Penis (tissue), 1 donor: ENCODE measurements around the genes BLTP2 and FLOT2.

GRCh38 chr17:27782831-27783448, 17.4 kb downstream of the NOS2 start:
- PRO-cap: no peak

- PRO-cap: no peak
These were observed 5.0 kb downstream of the LYRM9 start for GRCh38 chr17:27888192-27888583.

DNA sequence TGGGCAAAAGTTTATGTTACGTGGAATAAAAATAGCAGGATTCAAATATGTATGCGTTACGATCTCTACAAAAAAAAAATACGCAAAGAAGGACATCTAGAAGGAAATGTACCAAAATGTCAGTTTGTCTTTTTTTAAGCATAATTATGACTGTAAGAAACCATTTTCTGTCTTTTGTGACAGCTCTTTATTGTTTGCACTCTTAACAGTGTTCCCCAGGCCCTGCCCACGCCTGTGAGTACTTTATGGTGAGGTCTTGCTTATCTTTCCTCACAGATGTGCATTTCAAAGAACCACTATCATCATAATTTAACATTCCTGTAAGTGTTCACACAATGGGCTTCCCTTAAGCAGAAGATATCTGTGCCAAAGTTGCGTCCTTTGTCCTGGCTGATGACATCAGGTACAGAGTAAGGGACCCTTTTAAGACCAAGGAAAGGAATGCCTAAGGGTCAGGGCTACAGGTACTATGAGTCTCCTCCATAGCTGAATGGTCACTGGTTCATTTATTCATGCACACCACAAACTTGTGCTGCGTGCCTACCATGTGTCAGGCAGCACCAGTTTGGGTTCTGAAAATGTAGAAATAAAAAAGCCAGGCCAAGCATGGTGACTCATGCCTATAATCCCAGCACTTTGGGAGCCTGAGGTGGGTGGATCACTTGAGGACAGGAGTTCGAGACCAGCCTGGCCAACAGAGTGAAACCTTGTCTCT, 55.6 kb upstream of the NLK start:
- PRO-cap: no peak

DNA sequence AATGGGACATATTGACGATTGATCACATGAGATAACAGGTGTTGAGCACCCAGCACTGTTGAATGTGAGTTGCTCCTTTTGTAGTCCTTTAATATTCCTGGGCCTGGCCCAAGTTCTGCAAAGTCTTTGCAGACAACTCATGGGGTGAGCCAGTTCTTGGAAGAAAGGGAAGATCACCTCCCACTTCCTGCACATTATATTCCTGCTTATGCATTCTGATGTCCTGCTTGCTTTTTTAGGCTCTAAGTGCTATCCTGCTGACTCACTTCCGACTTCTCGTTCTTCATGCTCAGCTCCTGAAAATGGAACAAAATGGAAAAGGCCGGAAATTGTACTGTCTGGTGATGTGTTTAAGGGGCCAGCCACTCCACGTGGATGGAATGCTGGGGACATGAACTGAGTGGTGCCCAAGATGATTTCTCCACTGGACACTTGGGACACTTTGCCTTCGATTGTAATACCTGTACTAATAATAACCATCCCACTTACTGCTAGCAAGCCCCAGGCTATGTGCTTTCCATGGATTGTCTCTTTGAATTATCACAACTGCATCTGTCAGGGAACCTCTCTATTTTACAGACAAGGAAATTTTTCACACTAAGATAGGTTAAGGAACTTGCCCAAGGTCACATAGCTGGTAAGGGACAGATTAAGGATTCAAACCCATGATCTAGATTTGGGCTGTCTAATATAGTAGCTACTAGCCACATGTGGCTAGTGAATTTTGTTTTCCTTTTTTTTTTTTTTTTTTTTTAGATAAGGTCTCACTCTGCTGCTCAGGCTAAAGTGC, 8.1 kb upstream of the NLK start:
- PRO-cap: no peak

DNA sequence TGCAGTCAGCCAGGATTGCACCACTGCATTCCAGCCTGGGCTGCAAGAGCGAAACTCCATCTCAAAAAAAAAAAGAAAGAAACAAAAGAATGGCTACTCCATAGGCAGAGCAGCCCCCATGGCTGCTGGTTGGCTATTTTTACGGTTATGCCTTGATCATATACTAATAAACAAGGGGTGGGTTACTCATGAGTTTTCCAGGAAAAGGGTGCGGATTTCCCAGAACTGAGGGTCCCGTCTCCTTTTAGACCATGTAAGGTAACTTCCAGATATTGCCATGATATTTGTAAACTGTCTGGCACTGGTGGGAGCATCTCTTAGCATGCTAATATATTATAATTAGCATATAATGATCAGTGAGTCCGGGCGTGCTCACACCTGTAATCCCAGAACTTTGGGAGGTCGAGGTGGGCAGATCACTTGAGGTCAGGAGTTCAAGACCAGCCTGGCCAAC, 76.1 kb upstream of the TMEM97 start:
- PRO-cap: no peak

DNA sequence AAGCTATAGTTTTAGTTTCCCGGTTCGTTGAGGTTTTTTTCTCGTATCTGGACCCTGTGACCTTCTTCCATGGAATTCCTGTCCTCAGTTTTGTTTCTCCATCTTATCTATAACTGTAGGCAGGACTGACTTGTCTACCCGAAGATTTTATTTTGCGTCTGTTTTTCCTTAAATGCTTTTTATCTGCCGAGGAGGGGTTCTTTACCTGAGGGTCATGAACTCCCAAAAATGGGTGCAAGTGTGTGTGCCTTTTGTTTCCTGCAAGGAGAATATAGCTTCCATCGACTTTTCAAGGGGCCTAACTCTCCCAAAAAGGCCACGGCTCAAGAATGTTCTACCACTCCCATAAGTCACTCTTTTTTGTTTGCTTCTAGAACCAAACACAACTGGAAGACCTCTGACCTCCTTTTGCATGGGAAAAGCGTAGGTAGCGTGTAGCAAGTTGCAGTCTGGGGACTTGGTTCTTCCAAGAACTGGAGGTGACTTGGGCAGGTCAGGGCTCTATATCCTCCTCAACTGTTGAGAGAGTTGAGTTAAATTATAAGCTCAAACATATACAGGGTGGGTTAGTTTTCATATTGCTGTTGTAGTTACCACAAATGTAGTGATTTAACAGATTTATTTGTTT, 1.2 kb downstream of the TMEM97 start:
- PRO-cap: no peak

GRCh38 chr17:28338386-28339079, 3.0 kb downstream of the TNFAIP1 start:
- PRO-cap: no peak

DNA sequence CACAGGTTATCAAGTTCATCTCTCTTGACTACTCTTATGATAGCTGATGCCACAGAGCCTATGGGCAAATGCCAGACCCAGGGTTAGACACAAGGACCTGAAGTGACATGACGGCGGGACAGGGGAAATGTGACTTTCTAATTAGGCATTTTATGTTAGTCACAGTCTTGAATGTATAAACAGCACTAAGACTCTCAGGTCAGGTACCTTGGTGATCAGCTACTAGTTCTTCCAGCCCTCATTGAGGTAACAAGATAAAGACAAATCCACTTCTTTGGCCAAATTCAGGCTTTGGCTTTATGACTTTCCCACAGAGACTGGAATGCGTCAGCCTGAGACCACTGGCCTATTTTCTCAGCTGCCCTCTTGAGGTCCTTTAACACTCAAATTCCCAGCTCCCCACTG, 10.5 kb downstream of the TNFAIP1 start:
- PRO-cap: no peak

- PRO-cap: no peak
These were observed 2.2 kb upstream of the RSKR start for GRCh38 chr17:28615756-28616949.

DNA sequence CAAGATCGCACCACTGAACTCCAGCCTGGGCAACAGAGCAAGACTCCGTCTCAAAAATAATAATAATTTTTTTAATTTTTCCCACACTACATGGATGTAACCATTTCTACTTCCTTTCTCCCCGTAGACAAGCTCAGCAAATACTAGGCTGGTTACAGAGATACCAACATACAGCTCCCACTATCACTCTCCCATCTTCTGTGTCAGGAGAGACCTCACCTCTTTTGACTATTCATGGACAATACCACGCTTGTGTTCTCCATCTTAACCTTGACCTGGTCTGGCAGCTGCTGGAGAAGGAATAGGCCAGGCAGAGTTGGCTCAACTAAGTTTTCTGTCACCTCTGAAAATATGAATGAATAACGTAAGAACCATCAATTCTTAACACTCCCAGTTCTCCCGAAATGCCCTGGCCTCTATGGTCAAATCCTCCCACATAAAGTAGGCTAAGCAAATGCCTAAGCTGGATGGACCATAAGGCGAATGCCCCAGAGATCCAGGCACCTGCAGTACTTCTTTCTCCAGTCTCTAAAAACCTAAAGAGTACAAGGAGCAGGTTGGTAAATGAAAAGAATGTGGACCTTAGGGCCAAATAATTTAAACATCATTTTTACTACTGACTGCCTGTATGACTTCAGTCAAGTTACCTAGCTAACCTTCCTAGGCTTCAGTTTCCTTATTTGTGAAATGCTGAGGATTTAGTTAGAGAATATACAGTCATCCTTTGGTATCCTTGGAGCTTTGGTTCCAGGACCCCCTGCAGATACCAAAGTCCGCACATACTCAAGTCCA, 4.4 kb downstream of the BLTP2 start:
- PRO-cap: no peak

GRCh38 chr17:28644967-28645252, at the start of gene BLTP2:
TSS of gene BLTP2 (minus strand) at chr17:28645158.
- PRO-cap: bidirectional peak, plus-strand start at chr17:28645312, minus-strand start at chr17:28645120

DNA sequence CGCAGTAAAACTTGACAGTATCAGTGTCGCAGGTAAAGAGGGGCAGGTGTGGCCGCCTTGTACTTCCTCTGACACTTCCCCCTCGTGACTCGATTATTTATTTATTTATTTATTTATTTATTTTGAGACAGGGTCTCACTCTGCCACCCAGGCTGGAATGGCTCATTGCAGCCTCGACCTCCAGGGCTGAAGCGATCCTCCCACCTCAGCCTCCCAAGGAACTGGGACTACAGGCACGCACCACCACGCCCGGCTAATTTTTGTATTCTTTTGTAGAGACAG, 911 bp upstream of the RPL23A start:
- PRO-cap: no peak

DNA sequence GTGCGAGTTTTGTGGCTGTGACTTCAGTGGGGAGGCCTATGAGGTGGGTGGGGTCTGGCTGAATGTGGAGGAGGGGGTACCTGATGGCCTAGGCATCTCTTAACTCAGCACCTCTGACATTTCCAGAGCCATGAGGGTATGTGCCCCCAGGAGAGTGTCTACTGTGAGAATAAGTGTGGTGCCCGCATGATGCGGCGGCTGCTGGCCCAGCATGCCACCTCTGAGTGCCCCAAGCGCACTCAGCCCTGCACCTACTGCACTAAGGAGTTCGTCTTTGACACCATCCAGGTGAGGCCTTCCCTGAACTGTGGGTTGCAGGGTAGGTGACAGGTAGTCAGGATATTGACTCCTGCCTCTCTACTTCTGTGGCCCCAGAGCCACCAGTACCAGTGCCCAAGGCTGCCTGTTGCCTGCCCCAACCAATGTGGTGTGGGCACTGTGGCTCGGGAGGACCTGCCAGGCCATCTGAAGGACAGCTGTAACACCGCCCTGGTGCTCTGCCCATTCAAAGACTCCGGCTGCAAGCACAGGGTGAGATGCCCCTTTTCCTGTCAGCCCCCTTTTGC, 4.4 kb downstream of the TRAF4 start:
- PRO-cap: no peak

DNA sequence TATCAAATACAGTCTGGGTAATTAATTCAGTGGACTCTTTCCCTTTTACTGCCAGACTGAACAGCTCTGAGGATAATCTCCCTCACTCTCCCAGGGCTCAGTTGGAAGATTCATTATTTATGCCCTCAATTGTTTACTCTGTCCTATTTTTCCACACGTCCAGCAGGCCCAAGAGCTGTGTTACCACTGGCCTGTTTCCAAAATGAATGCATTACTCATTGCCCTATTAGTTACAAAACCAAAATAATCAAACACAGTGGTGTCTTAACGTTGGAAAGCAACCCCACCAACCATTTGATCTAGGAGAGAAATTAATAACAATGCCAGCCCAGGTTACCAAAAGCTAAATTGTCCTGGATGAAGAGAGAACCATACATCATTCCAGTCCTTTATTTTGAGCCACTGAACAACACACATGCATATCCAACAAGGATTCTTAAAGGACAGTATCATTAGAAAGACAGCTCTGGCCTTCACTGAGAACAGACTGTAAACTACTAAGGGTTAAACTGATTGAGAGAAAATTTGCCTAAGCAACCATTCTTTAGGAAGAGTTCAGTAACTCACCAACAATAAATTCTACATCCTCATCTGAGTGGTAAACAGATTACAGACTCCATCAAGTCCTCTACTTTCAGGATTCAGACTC, 34.5 kb downstream of the FAM222B start:
- PRO-cap: no peak

- PRO-cap: unidirectional peak, plus-strand start at chr17:28811819
These were observed 31.0 kb downstream of the FAM222B start for GRCh38 chr17:28811558-28811925.

- PRO-cap: bidirectional peak, plus-strand start at chr17:28812683, minus-strand start at chr17:28812435
These were observed 30.2 kb downstream of the FAM222B start for GRCh38 chr17:28812022-28813239.

DNA sequence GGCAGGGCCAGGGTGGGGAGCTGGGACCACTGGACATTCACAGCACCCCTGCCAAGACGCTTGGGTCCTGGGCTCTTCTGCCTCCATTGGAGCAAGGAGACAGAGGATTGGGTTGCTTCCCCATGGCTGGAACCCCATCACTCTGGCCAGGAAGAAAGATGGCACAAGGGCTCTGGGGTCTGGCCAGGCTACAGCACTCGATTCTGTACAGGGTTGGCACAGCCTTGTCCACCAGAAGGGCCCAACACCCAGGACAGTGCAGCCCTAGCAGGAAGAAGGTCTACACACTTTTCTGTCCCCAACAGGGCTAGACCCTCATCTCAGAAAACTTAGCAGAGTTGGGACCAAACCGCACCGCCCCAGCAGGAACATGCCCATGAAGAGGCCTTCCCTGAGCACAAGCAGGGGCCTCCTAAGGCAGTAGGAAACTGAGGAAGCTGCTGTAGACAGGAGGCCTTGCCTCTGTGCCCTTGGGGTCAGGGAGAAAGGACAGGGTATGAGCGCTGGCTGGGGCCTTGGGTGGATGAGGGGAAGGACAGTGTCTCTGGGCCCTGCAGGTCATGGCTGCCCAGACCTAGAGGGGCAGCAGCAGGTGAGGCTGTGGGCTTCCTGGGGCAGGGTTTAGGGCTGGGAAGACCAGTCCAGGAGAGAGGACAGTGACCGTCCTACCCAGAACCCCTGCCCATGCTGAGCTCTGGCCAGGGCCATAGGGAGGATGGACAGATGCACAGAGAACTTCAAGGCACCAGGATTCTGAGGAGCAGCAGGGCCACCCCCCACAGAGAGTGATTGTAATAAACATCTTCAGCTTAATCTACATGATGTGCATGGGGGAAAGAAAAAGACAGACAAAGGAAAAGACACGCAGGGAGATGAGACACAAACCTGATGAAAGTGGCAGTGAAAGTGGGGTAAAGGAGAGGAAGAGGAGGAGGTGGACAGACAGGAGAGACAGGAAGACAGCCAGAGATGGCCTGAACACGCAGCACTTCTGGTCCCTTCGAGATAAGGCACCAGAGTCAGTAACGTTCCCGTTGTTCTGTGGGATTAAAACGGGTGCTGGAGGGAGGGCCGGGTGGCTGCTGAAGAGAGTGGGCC, 17.7 kb downstream of the FLOT2 start:
- PRO-cap: no peak

DNA sequence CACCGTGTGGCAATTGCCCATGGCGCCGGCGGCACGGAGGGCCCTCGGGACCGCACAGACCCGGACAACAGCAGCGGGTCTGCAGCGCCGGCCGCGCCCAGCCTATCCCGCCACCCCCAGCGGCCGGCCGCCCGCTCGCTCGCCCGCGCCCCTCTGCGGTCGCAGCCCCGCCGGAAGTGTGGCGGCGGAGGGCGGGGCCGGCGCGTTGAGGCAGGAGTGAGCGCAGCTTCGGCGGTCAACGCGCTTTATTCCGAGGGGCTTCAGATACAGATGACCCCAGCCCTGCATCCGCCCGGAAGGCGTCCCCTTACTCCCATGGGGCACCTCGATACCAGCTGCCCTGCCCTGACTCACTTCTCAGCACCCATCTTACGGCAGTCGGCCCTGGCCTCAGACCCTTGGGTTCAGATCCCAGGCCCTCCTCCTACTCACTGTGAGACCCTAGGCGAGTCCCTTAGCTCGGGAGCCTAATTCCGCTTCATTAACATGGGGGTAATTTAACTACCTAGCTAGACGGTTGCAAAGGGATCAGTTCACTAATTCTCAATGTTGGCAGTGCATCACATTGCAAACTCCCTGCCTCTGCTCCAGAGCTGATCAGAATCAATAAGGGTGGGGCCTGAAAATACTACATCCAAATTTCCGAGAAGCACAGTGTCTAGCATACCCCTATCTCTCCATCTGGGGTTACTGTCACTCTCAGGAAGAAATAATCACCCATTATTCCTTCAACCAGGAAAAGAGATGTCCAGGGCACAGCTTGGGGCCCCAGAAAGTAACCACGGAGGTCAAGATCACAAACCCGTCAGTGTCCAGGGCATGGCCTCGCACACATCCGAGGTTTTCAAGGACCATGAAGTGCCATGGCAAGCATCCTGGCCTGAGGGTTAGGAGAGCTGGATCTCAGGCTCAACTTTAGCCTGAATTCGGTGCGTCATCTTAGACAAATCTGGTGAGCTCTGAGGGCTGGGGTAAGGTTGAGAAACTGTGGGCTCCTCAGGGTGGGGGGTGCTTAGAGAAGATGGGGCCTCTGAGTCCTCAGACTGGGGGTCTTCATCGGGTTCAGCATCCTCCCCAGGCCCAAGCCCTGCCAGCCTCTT, at the start of gene FLOT2:
Gene FLOT2, minus strand, starts transcription at position 180 of the 1,100 bp plus-strand sequence.
- PRO-cap: bidirectional peak, plus-strand start at position 179 of the sequence, minus-strand start at position 155 of the sequence

DNA sequence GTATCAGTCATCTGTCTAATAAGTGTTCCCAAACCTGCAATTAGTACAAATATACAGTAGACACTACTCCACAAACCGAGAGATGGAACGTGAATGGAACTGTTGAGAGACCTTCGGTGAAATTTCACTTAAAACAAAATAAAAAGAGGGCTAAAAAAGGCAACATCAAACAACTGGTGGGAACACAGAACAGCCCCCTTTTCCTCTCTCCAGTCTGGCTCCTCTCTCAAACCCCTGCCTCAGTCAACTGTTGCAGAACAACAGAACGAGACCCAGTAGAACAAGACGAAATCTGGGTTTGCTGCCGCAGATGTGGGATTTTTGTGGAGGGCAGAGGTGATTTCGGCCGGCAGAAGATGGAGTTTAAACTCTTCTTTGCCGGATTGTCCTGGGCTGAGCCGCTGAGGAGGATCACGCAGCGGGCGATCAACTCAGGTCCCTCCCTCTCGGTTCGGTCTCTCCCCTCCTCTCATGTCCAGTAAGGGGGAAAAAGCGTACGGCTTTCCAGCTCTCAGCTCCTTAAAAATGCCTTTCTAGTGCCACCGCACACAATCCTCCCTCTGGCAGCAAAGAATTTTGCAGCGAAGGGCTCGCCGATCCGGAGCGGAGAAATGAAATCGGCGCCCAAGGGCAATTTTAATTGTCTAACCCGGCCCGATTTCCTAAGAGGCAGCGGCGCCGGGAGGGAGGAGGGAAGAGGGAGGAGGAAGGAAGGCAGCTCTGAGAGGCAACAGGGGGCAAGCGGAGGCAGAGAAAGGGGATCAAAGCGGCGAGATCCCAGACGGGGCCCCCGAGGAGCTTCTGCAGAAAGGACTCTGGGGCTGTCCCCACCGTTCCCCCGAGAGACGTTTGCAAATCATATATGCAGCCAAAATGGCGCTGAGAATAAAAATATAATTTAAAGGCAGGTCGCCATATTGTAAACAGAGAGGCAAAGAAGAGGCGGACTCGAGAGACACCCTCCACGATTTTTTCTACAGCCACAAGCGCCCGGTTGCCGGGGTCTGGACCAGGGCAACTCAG, 2.4 kb downstream of the PHF12 start:
- PRO-cap: bidirectional peak, plus-strand start at position 472 of the sequence, minus-strand start at position 496 of the sequence; bidirectional peak, plus-strand start at position 688 of the sequence, minus-strand start at position 612 of the sequence

DNA sequence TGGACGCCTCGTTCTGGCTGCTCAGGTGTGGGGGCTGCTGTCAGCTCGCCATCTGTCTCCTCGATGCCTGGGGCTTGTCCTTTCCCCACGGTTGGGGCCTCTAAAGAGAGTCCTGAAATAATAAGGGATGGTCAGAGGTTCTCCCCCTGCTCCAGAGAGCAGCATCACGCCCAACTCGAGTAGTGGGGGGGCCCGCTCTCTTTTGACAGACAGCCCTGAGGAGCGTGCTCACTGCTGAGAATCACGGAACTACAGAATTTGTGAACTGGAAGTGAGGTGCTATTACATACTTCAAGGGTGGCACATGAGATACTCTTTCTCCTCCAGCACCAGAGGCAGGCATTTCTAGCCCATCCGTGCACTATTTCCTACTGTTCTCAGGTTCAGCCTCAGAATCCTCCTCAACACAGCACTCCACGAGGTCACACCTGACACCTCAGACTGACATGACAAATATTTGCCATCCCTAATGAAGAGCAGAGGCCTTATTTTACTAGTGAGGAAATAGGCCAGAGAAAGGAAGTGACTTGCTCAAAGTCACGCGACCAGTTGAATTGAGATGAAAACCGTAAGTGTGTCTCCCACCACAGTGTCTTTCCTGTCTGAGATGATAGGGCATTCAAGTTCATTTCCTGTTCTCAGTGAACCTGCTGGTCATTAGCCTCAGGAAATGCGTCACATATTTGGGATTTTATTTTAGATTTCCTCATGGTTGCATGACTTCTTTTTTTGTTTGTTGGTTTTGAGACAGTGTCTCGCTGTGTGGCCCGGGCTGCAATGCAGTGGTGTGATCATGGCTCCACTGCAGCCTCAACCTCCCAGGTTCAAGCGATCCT, 23.7 kb downstream of the SEZ6 start:
- PRO-cap: no peak